Lower leg skin (tissue), 2 donors: ENCODE data around the genes CENPE and ETNPPL.

DNA sequence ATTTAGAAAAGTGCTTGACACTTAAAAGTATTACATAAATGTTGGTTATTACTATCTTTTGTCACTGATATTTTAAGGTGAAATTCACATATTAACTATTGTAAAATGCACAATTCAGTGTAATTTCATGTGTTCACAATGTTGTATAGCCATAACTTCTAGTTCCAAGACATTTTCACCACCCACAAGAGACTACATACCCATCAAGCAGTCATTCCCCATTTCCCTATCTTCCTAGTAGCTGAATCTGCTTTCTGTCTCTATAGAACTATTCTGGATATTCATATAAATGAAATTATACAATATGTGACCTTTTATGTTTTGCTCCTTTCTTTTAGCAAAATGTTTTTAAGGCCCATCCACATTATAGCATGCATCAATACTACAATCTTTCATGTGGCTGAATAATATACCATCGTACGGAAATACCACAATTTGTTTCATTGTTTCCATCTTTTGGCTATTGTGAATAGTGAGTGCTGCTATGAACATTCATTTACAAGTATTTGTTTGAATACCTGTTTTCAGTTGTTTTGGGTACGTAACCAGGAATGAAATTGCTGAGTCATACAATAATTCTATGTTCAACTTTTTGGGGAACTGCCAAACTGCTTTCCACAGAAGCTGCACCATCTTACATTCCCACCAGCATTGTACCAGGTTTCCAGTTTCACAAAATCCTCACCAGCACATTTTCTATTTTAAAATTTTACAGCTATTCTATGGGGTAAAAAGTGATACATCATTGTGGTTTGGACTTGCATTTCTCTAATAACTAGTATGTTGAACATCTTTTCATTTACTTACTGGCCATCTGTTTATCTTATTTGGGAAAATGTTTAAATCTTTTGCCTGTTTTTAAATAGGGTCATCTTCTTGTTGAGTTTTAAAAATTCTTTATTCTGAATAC is 28.5 kb upstream of the MANBA start:
- PRO-cap: no peak
- RAMPAGE, long total RNA, 2 experiments: no peak in any of the 2 experiments

GRCh38 chr4:103076952-103077086 is 258 bp upstream of the SLC9B2 start:
- PRO-cap: no peak
- RAMPAGE, long total RNA, 2 experiments: no peak in any of the 2 experiments

DNA sequence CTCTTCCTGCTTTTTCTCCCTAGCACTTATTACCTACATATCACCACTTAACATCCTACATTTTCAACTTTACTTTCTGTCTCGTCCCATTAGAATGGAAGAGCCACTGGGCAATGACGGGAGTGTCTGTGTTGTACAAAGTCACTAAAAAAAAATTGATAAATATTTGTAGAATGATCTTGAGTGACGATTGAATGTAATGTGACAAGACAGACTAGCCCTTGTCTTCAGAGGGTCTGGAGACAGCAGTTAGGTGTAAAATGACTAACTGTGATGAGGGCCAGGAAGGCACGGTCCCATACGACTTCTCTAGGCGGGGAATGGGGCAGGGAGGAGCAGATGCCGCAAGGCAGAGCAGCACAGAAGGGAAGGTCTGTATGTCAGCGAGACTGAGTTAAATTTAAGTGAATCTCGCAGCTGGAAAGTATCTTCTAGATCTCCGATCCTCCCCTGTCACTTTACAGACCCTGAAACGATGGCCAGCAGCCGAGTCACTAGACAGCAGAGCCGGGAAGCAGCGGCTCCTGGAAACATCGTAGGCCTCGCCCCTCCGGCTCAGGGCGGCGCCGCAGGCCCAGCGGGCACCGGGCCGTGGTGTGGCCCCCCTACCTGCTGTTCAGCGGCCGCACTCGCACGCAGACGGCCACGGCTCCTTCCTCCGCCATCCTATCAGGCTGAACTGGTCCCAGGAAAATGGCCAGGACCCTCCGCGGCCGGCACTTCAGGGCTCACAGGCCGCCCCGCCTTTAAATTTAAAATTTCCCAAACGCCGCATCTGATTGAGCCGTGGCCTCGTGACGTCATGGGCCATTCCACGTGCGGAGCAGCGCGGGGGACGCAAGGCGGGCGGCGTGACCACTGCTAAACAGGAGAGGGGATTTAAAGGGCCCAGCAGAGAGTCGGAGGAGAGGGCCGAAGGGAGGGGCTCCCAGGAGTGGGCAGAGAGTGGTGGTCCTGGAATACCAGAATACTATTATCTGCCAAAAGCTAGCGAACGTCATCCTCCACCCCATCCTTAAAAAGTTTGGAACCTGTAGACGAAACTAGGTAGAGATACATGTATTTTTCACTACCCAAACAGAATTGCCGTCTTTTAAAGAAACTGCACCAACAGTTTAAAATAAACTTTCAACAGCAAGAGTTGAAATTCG is at the start of gene CENPE:
Gene CENPE, minus strand, starts transcription at position 689 of the 1,151 bp plus-strand sequence.
- PRO-cap: unidirectional peak, minus-strand start at position 723 of the sequence; unidirectional peak, minus-strand start at position 748 of the sequence
- RAMPAGE, long total RNA, 2 experiments: start-site peak on the minus strand in 1 of 2 experiments, centred at position 730 of the sequence, 12 reads per replicate

DNA sequence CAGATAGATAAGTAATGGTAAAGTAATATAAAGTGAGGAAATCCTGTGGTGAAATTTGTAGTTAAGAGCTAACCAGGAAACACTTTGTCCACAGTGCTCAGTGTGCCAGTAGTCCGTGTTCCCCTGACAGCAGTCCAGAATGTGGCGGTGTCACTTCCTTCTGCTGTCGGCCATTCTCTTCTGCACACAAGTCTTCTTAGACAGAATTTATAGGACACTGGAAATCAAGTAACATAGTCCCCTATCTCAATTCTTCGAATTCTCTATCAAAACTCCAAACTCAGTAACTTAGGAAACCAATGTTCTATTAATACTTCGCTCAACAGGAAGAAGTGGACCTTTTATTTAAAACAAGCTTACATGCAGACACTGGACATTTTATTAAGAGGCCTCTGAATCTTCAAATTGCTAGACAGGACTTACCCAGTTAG is 5.8 kb upstream of the CXXC4 start:
- PRO-cap: no peak
- RAMPAGE, long total RNA, 2 experiments: no peak in any of the 2 experiments

DNA sequence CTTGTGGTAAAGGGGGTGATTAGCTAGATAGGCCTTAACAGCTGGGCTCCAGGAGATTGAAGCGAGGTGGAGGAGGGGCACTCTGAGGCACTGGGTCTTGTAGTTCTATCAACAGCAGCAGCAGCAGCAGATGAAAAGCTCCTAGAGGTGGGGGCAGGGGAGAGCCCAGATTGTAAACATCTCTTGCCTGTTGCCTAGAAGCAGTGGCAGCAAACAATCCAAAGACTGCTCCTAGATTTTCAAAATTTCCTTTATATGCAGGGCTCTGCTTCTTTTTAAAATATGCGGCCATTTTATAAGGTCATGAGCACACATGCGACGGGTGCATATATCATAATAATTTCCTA is 97.0 kb upstream of the CXXC4 start:
- PRO-cap: no peak
- RAMPAGE, long total RNA, 2 experiments: no peak in any of the 2 experiments

GRCh38 chr4:104966552-104967471 is 179.9 kb upstream of the TET2 start:
- PRO-cap: bidirectional peak, plus-strand start at chr4:104967382, minus-strand start at chr4:104967248
- RAMPAGE, long total RNA, 2 experiments: no peak in any of the 2 experiments

DNA sequence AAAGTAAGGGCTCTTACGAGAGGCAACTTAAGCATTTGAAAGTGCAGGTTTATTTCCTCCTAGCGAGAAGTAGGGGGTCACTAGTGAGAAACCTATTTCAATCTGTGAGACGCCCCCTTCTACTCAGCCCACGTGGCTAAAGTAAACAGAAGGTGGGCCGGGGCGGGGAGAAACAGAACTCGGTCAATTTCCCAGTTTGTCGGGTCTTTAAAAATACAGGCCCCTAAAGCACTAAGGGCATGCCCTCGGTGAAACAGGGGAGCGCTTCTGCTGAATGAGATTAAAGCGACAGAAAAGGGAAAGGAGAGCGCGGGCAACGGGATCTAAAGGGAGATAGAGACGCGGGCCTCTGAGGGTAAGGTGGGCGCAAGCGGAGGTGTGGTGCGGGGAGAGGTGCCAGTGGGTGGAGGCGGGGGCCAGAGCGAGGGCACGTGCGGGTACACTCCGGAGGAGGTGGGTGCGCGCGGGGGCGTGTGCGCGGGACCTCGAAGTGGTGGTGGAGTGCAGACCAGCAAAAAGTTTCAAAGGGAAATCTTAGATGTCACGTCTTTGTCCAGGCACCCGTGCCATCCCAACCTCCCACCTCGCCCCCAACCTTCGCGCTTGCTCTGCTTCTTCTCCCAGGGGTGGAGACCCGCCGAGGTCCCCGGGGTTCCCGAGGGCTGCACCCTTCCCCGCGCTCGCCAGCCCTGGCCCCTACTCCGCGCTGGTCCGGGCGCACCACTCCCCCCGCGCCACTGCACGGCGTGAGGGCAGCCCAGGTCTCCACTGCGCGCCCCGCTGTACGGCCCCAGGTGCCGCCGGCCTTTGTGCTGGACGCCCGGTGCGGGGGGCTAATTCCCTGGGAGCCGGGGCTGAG is 715 bp upstream of the TET2 start:
- PRO-cap: bidirectional peak, plus-strand start at position 737 of the sequence, minus-strand start at position 698 of the sequence
- RAMPAGE, long total RNA, 2 experiments: no peak in any of the 2 experiments

DNA sequence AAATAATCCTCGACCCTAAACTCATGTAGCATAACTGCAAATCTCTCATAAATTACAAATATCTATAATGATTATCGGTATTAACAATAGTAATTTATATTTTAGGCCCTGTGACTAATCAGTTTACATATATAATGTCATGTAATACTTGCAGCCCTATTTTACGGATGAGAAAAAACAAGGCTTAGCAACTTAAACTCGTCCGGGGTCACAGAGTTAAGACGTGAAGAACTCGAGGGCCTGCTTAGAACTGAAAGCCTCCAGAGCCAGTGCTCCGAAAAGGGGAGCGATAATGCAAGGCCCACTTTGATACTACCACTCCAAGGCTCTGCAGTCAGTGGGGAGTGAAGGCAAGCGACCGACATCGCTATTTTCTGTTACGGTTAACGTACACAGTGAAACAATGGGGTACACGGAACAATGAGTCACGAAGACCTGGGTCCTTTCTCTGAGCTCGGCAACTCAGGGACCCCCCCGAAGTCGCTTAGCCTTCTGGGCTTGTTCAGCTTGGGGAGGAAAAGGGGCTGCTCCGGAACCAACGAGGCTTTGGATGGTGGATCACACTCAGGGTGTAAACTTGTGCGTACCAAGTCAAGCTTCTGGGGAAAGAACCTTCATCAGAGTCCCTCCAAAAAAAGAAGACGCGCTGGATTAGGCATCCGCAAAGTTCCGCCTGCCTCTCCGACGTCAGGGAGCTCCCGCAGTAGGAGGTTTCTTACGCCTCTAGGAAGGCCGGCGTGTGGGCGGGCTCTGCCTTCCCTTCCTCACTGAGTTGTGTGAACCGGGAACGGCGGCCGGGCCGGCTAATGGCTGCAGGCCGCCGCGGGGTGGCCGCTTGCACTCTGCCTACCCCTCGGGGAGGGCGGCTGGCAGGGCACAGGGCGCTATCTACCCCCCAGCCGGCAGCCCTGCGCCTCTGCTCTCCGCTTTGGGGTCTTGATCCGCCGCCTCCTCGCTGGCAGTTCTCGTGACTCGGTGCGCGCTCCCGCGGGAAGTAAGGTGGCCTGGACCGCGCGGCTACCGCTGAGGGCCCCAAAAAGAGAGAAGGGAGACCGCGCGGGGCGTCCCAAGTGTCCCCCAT is 769 bp downstream of the PPA2 start:
- PRO-cap: unidirectional peak, plus-strand start at position 543 of the sequence; bidirectional peak, plus-strand start at position 767 of the sequence, minus-strand start at position 689 of the sequence; bidirectional peak, plus-strand start at position 968 of the sequence, minus-strand start at position 967 of the sequence
- RAMPAGE, long total RNA, 2 experiments: no peak in any of the 2 experiments

- PRO-cap: no peak
- RAMPAGE, long total RNA, 2 experiments: no peak in any of the 2 experiments
Observed at GRCh38 chr4:105902803-105903179, 7.5 kb downstream of the NPNT start.

DNA sequence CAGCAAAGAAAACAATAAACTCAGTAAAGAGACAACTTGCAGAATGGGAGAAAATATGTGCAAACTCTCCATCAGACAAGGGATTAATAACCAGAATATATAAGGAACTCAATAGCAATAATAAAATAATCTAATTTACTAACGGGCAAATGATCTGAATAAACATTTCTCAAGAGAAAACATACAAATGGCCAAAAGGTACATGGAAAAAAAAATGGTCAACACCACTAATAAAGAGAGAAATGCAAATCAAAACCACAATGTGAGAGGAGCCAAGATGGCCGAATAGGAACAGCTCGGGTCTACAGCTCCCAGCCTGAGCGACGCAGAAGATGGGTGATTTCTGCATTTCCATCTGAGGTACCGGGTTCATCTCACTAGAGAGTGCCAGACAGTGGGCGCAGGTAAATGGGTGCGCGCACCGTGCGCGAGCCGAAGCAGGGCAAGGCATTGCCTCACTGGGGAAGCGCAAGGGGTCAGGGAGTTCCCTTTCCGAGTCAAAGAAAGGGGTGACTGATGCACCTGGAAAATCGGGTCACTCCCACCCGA is 196.2 kb downstream of the TBCK start:
- PRO-cap: no peak
- RAMPAGE, long total RNA, 2 experiments: no peak in any of the 2 experiments

DNA sequence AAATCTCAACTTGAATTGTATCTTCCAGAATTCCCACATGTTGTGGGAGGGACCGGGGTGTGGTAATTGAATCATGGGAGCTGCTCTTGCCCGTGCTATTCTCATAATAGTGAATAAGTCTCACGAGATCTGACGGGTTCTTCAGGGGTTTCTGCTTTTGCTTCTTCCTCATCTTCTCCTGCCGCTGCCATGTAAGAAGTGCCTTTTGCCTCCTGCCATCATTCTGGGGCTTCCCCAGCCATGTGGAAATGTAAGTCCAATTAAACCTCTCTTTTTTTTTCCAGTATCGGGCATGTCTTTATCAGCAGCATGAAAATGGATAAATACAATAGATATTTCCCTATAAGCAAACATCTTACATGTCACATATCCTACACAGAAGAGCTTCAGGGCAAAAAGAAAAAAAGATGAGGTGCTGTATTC is 95.9 kb downstream of the TBCK start:
- PRO-cap: no peak
- RAMPAGE, long total RNA, 2 experiments: start-site peak on the minus strand in 1 of 2 experiments, centred at position 363 of the sequence, 11 reads per replicate

DNA sequence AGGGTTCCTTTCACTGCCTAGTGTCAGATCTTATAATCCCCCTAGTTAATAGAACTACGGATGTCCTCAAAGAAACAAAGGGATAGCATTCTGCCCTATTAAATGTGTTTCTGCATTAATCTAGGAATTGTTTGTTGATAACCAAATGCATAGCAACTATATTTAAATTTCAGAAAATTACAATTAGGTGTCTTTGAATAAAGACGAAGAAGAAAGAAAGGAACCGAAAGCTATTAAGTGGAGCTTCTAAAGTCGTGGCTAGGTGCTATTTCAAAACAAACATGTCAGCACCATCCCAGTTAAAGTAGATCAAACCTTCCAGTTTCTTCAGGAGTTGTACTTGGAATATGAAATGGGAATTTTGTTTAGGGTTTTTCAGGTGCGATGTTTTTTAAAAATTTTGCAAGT is 201.2 kb upstream of the LEF1 start:
- PRO-cap: no peak
- RAMPAGE, long total RNA, 2 experiments: no peak in any of the 2 experiments

DNA sequence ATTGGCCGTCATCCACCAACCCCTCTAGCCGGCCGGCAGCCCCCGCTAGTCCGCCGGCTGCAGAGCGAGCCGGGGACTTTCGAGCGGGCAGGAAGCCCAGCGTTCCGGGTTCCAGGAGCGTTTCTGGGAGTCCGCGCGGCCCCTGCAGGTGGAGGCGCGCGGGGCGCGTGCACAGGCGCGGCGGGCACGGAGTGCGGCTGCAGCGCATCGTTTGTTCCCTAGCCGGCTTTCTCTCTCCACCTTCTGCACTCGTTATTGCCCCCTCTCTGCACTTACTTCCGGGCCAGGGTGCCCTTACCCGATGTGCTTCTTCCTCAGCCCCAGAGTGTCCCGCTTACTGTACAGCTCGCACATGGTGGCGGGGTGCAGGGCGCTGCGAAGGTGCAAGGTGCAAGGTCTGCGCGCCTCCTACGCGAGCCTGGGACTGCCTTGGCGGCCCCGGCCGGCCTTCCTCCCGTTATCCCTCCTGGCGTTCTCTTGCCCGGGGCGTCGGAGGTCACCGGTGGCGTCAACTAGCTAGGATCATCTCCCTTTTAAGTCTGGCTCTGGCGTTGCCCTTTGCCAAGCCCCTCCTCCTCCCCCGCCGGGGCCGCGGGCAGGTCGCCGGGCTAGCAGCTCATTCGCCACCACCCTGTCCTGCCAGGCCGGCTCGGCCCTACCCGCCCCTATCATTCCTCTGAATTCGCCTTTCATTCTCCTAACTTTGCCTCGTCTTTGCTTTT is at the start of gene ETNPPL:
Gene ETNPPL, minus strand, starts transcription at position 509 of the 722 bp plus-strand sequence.
- PRO-cap: no peak
- RAMPAGE, long total RNA, 2 experiments: no peak in any of the 2 experiments

DNA sequence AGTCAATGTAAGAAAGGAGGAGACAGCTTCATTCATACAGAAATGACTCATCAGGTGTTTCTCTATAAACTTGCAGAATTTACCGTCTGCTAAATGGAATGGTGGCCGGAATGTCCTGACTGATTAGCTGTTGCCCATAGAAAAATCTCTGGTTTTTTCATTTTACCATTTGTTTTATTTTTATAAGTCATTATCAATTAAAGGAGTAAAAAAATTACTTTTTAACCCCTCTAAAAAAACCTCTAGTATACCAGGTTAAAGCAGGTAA is 115.1 kb upstream of the ETNPPL start:
- PRO-cap: no peak
- RAMPAGE, long total RNA, 2 experiments: no peak in any of the 2 experiments

- PRO-cap: no peak
- RAMPAGE, long total RNA, 2 experiments: no peak in any of the 2 experiments
Observed at GRCh38 chr4:108987784-108987983, 224.8 kb upstream of the ETNPPL start.

DNA sequence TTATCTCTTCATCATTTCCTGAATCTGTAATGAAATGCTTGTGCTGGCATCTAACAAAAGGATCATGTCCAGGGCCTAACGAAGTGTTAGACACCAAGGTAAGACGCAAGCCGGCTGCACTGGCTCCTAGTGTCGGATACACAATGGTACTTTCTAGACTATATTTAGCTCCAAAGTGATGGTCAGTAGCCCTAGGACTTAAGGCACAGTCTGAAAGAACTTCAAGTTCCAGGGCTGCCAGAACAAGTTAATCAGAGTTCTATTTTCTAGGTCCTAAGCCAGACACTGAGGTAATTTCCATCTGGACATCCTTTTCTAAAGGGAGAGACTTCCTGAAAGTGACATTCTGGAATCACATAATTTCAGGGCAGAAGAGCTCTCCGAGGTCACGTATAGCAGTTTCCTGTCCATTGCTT is 118.1 kb downstream of the COL25A1 start:
- PRO-cap: no peak
- RAMPAGE, long total RNA, 2 experiments: no peak in any of the 2 experiments

DNA sequence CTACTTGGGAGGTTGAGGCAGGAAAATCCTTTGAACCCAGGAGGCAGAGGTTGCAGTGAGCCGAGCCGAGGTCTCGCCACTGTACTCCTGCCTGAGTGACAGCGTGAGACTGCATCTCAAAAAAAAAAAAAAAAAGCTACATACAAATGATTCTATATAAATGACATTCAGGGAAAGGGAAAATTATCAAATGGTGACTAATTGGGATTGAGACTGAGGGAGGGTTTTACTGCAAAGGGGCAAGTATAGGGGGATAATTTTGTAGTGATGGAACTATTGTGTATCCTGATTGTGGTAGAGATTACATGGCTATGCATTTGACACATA is 31.8 kb upstream of the MCUB start:
- PRO-cap: no peak
- RAMPAGE, long total RNA, 2 experiments: no peak in any of the 2 experiments

- PRO-cap: no peak
- RAMPAGE, long total RNA, 2 experiments: no peak in any of the 2 experiments
Observed at GRCh38 chr4:109814705-109815144, 837 bp upstream of the GAR1 start.

DNA sequence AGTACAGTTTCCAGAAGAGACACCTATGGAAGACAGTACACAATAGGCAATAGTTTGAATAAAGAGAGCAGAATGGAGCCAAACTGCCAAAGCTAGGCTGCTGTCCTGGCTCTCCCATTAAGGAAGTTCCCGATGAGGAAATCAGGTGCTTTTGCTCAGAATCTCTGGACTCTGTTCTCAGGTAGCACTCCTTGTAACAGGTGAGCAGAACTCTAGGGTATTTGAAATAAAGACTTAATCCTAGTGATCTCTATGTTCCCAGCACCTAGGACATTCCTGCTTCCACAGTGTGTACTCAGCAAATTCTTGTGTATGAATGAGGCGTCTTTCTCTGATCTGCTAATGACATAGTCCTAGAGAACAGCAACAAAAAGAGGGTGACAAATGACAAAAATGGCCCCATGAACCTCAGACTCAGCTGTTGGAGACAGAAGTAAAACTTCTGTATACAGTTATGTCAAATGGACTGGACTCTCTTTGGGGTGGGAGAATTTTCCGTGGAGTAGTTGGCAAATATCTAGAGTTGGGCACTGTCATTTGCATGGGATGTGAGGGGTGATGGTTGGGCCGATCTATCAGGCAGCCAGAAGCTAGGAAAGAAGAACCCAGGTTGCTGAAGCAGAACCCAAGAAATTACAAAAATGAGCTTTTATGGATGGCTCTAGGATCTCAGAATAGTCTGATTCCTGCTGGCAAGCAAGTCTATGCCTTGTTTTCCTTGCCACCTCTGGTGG is 1.9 kb downstream of the EGF start:
- PRO-cap: no peak
- RAMPAGE, long total RNA, 2 experiments: no peak in any of the 2 experiments

DNA sequence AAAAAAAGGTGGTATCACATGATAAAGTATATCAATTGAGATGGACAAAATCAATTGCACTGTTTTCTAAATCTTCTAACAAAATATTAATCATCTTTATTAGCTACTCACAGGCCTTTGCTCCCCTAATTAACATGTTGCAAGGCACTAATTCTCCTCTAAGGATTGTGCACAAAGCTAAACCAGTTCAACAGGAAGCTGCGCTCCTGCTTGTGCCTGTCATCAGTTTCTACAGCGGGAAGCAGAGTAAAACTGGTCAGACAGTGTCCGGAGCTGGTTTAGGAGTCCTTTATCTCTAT is 79.2 kb downstream of the ELOVL6 start:
- PRO-cap: no peak
- RAMPAGE, long total RNA, 2 experiments: no peak in any of the 2 experiments